ENCODE data around the genes WDR83, FBXW9 and BEST2.

DNA sequence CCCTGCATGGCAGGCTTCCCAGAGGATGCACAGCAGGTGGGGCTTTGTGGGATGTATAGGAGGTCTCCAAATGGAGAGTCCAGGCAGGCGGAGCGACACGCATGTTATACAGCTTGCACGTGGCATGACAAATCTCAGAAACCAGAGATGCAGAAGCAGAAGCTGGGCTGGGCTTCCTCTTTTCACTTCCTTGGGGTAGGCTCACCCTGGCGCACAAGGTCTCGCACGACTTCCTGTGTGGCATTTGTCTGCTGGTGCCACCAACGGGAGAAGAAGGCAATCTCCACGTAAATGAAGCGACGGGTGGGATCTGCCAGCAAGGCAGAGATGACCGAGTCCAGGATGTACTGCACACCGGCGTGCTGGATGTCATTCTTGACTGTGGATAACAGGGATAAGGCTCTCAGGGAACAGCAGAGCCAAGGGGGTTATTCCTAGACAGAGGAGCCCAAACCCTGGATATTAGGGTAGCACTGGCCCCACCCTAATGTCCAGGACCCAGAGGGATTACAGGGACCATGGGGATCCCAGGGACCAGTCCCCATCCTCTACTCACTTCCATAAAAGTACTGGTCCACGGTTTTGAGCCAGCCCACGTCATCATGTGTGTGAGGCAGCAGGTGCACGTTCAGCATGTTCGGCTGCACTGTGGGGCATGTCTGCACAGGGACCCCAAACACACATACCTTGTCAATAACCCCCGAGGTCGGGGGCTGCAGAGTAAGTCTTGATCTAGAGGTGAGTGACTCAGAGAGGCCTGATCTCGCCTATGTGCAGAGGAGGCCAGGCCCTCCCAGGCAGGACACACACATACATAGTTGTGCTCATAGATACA, 1.2 kb downstream of the MAN2B1 start:
- PRO-cap, result unidirectional peak, plus-strand start at position 244 of the sequence
- RAMPAGE, long total RNA, 4 experiments, result no peak in any of the 4 experiments

DNA sequence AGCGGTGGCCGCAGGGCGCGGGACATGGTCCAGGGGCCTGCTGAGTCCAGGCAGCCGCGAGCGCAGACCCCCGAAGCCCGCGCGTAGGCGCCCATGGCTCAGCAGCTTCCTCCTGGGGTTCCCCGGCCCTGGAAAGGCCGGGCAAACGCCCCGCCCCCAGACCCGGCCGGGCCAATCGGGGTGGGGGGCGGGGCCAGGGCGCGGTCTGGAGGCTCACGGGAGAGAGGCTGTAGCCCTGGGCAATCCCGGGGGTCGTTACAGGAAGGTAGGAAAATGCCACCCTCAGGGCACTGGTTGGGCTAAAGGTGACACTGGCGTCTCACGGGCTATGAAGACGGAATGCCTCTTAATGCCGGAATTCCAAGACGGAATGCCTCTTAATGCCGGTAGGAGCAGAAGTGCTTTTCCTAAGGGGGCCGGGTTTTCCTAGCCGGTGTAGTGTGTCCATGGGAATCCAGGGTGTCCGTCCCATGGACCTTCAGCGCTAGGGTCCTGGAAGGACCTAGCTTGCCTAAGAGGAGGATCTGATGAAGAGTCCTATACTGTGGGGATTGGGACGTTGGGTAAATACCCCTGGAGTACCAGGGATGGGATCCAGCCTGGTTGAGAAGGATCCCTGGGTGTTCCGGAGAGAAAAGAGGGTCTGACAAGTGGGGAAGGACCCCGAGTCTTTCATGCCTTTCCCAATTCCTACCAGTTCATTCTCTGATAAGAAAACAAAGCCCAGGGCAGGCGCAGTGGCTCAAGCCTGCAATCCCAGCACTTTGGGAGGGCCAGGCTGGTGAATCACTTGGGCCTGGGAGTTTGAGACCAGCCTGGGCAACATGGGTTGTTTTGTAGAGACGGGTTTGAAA, at the start of gene WDR83:
WDR83 (plus strand) TSS at position 201 of the 854 bp plus-strand sequence.
- PRO-cap, result bidirectional peak, plus-strand start at position 196 of the sequence, minus-strand start at position 136 of the sequence
- RAMPAGE, long total RNA, 4 experiments, result start-site peak on the plus strand in 2 of 4 experiments, centred at positions 208 to 244 of the sequence, 16 to 23 reads per replicate; start-site peak on the minus strand in 1 of 4 experiments, centred at position 124 of the sequence, 138 reads per replicate

DNA sequence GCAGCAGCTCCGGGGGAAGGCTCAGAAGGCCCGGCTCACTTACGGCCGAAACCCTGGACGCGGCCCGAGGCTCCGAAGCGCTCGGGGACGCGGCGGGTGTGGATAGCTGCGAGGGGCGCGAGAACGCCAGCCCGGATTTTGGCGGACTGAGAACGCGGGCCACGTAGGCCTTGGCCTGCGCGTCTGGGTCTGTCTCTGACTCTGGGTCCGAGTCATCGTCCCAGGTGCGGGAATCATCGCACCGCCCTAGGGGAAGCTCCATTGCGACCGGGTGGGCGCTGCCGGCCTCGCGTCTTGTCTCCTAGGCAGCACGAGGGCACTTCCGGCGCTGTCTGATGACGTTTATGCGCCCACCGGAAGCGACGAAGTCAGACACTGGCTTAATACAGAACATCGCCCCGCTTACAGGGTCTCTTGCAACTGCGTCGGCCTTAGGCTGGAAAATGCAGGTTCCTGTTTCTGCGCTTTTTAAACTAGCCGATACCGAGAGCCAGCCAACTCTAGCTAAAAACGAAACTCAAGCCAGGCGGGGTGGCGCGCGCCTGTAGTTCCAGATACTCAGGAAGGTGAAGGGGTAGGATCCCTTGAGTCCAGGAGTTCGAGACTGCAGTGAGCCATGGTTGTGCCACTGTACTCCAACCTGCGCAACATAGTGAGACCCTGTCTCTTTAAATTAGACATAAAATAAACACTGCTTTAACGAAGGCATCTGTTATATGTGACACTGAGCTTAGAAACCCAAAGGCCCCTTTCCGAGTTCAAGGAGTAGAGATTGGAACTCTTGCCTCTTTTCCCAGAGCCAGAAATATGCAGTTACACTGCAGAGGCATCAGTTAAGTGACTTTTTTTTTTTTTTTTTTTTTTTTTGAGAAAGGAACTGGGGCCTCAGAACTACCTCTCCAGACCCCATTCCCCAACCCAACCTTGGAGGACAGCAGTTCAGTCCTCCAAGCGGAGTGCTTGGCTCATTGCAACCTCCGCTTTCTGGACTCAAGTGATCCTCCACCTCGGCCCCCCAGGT, at the start of gene FBXW9:
FBXW9 (minus strand) TSS at position 312 of the 1,021 bp plus-strand sequence.
- PRO-cap, result bidirectional peak, plus-strand start at position 371 of the sequence, minus-strand start at position 296 of the sequence
- RAMPAGE, long total RNA, 4 experiments, result start-site peak on the minus strand in 1 of 4 experiments, centred at position 313 of the sequence, 28 reads per replicate

- PRO-cap, result no peak
- RAMPAGE, long total RNA, 4 experiments, result no peak in any of the 4 experiments
These were observed 9.8 kb upstream of the FBXW9 start for GRCh38 chr19:12706347-12706592.

DNA sequence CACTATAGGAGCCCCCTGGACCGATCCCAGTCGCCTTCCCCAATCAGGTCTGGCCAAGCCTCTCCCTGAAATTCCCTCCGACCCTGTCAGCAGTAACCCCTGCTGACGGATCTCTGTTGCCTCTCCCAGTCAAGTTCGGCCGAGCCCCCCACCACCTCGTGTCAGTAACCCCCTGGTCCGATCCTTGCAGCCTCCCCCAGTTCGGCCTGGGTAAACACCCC, 2.1 kb downstream of the TNPO2 start:
- PRO-cap, result no peak
- RAMPAGE, long total RNA, 4 experiments, result no peak in any of the 4 experiments

GRCh38 chr19:12751444-12751933, at the start of gene BEST2:
TSS of gene BEST2 (plus strand) at chr19:12751791.
- PRO-cap, result no peak
- RAMPAGE, long total RNA, 4 experiments, result start-site peak on the plus strand in 1 of 4 experiments, at chr19:12751796-12751808 at its widest, 6 reads per replicate

GRCh38 chr19:12785444-12786063, 5.7 kb upstream of the JUNB start:
- PRO-cap, result bidirectional peak, plus-strand start at chr19:12785876, minus-strand start at chr19:12785827
- RAMPAGE, long total RNA, 4 experiments, result no peak in any of the 4 experiments

DNA sequence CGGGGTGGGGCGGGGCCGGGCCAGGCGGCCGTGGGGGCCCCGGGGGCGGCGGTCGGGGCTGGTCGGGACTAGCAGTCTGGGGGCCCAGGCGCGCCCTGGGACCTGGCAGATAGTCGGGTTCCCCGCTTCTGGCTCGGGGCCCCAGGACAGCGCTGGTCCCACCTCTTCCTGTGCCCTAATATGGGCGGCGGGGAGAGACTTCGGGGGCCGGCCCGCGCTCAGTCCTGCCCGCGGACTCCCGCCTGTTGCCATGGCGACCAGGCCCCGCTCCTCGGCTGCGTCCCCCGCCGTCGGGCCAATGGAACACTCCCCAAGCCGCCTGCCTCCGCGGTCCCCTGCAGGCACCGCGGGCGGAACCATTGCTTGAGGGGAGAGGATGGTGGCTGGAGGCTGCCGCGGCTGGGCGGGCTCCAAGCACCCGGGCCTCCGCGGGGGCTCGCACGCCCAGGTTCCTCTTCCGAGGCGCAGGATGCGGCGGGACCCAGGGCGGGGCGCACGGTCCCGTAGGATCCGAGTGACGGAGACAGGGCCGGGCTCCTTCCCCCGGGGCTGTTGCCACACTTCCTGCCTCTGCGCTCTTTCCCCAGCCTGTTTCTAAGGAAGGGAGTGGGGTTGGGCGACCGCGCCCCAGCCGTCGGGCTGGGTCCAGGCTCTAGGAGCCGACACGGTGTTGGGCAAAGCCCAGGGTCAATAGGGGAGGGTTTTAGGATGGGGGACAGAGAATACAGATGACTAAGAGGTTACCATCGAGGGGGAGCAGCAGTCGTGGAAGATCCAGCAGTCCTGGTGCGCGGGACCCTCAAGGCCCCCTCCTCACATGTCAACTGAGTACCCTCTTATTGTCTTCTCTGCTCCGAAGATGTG, 1.3 kb upstream of the JUNB start:
- PRO-cap, result bidirectional peak, plus-strand start at position 606 of the sequence, minus-strand start at position 130 of the sequence
- RAMPAGE, long total RNA, 4 experiments, result no peak in any of the 4 experiments

DNA sequence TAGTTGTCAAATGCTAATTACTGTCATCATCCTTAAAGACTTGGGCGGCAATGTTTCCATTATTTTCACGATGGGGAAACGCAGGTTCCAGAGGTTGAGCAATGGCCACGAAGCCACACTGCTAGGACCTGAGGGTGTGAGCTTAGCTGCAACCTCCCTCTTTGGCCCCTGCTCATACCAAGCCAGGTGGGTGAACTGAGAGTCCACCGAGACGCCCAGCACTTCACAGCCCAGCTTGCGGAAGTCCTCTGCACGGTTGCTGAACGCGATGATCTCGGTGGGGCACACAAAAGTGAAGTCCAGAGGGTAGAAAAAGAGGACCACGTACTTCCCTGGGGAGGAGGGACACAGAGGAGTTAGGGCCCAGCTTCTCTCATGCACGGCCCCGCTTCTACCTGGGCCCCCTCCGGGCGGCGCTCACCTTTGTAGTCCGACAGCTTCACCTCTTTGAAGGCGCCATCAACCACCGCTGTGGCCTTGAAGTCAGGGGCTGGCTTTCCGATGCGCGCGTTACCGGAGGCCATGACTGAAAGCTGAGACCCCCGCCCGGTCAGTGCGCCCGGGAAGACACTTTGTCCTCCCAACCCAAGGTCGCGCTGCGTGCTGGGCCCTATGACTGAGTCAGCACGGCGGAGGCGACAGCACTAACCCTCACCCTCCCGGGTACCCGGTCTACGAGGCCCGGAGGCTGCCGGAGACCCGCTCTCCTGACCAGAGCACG, 702 bp downstream of the PRDX2 start:
- PRO-cap, result no peak
- RAMPAGE, long total RNA, 4 experiments, result no peak in any of the 4 experiments

DNA sequence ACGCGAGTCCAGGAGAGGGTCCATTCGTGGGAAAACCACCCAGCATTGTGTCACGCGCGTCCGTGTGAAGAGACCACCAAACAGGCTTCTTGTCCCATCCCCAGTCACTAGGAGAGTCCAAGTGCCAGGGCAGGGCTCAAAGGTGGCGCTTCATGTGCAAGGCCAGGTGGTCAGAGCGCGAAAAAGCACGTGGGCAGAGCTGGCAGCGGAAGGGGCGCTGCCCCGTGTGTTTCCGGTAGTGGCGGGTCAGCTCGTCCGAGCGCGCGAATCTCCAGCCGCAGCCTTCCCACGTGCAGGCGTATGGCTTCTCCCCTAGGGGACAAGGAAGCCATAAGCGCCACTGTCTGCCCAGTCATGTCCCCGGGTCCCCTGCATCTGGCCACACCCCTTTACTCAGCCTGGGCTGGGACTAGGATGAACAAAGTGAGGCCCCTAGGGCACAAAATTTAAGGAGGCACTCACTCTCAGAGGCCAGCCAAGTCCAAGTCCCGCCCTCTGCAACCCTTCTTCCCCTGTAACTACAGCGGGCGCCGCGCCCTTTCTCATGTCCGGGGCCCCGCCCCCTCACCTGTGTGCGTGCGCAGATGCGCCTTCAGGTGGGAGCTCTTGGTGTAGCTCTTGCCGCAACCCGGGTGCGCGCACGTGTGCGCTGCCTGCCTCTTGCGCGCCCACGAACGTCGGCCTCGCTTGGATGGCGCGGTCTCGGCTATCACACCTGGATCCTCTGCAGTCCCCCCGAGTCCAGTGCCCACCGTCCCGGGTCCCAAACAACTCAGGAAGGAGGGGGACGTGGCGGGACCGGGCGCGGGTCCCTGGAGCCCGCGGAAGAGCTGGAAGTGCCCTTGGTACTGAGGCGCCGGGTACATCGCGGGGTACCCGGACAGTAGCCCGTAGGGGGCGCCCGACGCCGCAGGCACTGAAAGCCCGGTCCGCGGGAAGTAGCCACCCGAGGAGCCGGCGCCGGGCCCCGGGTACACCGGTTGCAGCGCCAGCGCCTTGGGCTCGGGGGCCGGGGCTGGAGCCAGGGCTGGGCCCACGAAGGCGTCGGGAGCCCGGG, 1.9 kb downstream of the KLF1 start:
- PRO-cap, result bidirectional peak, plus-strand start at position 612 of the sequence, minus-strand start at position 377 of the sequence
- RAMPAGE, long total RNA, 4 experiments, result no peak in any of the 4 experiments

- PRO-cap, result no peak
- RAMPAGE, long total RNA, 4 experiments, result no peak in any of the 4 experiments
These were observed 5.4 kb downstream of the GADD45GIP1 start for GRCh38 chr19:12951572-12952023.

DNA sequence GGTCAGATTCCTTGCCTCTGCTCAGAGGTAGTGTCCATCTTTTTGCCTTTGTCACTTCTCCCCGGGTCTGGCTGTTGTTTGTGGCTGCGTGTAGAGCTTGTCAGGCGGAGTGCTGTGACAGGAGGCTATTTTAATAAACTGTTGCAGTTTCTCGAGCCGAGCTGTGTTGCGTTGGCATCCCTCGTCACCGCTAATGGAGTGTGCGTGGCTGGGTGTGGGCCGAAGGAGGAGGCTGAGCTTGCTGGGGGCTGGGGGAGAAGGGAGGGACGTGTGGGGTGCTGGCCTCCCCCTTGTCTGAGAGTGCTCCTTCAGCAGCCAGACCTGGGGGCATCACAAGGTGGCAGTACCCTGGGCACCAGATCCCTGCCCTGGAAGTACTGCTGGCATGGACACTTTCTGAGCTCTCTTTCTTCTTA, 26.8 kb downstream of the NFIX start:
- PRO-cap, result bidirectional peak, plus-strand start at position 146 of the sequence, minus-strand start at position 135 of the sequence; bidirectional peak, plus-strand start at position 201 of the sequence, minus-strand start at position 195 of the sequence
- RAMPAGE, long total RNA, 4 experiments, result no peak in any of the 4 experiments

DNA sequence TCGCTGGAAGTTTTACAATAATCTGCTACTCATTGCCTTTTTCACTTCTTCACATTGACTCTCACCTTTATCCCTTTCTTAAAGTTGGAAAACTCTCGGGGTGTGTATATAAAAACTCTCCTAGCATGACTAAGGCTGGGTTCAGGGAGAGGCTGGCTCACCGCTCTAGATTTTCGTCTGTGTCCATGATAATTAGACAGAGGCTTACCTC, 39.3 kb downstream of the NFIX start:
- PRO-cap, result no peak
- RAMPAGE, long total RNA, 4 experiments, result no peak in any of the 4 experiments

DNA sequence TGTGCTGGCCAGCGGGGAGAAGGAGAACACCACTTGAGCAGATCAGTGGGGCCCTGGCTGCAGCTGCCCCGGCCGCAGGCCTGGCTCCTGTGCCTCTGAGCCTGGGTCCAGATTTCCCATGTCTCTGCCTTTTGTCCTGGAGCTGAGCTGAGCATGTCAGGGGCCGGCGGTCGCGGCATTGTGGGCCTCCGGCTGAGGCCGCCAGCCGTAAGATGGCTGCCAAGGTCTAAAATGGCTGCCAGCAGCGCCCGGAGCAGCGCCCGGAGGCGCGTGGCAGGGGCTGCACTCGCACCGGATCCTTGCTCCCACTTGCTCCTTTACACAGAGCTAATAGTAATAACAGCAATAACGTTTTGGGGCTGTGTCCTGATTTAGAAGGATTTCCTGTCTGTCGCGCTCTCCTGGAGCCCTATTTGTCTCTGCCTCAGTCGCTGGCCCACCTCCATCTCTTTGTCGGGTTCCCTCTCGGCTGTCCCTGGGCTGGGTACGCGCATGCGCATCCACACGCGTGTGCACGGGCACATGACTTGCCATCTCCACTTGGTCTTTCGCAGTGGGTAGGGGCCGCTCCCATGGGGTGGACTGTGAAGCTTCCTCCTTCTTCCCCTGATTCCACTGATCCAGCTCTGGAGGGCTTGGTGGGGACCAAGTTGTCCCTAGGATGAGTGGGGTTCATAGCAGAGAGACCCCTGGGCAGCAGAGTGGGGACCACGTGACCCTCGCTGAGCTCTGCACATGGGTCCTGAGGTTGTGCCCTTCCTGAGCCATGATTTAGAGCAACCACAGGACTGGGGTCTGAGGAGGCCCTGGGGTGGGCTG, 32.0 kb downstream of the LYL1 start:
- PRO-cap, result no peak
- RAMPAGE, long total RNA, 4 experiments, result no peak in any of the 4 experiments

- PRO-cap, result no peak
- RAMPAGE, long total RNA, 4 experiments, result no peak in any of the 4 experiments
These were observed 26.4 kb downstream of the LYL1 start for GRCh38 chr19:13076266-13076702.

- PRO-cap, result no peak
- RAMPAGE, long total RNA, 4 experiments, result no peak in any of the 4 experiments
These were observed 23.1 kb downstream of the LYL1 start for GRCh38 chr19:13079385-13080051.

- PRO-cap, result no peak
- RAMPAGE, long total RNA, 4 experiments, result no peak in any of the 4 experiments
These were observed 20.3 kb downstream of the LYL1 start for GRCh38 chr19:13082300-13082742.

- PRO-cap, result no peak
- RAMPAGE, long total RNA, 4 experiments, result no peak in any of the 4 experiments
These were observed 19.8 kb downstream of the LYL1 start for GRCh38 chr19:13082754-13083424.

- PRO-cap, result no peak
- RAMPAGE, long total RNA, 4 experiments, result no peak in any of the 4 experiments
These were observed 6.4 kb downstream of the LYL1 start for GRCh38 chr19:13096078-13096772.

GRCh38 chr19:13098793-13099193, 3.9 kb downstream of the LYL1 start:
- PRO-cap, result no peak
- RAMPAGE, long total RNA, 4 experiments, result no peak in any of the 4 experiments

Measured in esophagus squamous epithelium (tissue), 4 donors.